Osteocyte (in vitro differentiated cells): ENCODE results near the genes CLCN6 and NPPB.

DNA sequence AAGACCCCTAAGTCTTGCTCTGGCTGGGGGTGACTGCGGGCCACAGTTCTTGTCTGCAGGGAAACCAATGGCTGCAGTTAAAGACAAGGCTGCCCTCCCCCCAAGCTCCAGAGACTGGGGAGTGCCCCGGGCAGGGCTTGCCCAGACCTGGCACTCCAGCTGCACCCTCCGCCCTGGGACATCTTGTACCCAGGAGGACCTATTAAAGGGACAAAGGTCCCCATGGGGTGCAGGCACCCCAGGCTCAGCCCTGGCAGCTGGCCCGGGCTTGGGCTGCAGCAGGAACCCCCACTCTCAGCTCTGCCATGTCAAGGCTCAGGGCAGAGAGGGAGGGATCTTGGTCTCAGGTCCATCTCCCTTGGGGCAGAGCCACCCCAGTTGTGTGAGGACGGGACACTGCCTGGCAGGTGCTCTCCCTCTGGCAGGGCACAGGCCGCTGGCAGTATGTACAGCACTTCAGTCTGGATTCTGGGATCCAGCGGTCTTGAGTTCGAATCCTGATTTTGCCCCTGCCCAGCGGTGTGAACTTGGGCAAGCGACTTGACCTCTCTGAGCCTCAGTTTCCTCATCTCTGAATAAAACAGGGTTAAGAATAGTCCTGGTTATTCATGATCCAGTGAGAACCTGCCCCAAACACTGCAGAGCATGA lies 22.3 kb upstream of the CASZ1 start:
- PRO-cap = no peak

- PRO-cap = no peak
These were observed 70.5 kb upstream of the CASZ1 start for GRCh38 chr1:10866592-10867724.

DNA sequence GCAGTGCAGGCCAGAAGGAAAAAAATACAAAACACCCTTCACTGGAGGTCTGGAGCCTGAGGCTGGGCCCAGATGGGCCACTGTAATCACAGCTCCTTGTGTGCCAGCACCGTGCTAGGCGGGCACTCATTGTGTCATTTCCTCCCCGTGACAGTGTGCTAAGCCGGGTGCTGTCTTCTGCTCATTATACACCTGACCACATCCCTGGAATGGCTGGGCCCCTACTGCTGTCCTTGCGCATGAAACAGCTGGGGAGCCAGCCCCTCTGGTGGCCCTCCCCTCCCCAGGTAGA lies 78.2 kb downstream of the C1orf127 start:
- PRO-cap = no peak

DNA sequence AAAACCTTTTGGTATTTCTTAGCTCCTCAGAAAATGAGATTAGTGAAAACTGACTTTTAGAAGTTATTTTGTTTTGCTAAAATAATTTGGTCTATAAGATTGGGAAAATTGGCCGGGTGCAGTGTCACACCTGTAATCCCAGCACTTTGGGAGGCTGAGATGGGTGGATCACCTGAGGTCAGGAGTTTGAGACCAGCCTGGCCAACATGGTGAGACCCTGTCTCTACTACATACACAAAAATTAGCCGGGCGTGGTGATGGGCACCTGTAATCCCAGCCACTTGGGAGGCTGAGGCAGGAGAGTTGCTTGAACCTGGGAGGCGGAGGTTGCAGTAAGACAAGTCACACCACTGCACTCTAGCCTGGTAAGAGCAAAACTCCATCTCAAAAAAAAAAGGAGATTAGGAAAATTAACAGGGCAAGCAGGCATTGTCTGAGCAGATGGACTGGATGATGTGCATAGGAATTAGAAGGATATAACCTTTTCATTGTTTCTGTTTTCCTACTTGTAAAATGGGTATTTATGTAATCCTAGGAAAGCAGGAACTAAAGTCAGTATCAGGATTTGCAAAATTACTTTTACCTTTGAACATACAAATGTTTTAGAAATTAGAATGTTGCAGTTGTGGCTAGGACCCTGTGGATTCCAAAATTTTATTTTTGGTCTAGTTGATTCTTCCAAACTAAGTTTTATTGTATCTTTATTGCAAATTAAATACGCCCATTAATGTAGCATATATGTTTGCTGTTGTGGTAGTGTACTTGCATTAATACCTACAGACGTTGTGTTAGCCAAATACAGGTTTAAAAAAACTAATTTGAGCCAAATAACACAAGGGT lies 15.6 kb downstream of the TARDBP start:
- PRO-cap = no peak

GRCh38 chr1:11125933-11126222 lies 26.2 kb upstream of the EXOSC10 start:
- PRO-cap = no peak

DNA sequence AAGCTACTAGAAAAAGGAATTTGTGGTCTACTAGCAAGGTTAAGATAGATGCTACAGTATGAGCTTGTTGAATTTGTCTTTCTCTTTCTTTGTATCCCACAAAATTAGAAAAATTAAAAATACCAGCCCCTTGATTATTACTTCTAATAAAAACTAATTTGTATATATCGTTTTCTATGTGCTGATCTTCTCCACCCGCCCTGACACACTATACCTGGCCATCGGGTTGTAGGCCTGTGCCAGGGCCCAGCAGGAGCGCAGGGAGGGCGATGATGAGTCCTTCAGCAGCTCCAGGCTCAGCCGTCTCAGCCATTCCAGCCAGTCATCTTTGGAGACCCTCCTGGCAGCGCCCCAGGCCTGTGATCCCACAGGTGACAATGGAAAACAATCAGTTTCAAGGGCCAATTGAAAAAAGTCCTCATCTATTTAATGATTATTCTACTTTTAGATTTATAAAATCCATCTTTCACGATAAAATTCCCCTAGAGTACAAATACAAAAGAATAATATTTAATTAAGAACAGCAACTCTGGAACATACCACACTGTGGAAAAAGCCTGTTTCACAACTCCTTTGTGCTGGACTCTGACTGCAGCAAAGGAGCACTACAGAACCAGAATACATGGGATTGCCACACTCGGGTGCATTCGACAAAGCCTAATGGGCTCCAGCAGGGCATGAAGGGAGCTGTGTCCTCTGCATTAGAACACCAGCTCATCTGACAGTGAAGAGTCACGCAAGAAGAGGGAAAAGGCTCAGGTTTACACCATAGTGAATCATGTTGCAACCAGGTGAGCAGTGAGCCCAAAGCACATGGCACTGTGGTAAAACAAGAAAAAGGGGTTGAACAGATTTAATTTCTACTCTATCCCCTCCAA lies 15.4 kb downstream of the ANGPTL7 start:
- PRO-cap = no peak

GRCh38 chr1:11806036-11806312 lies at the start of gene CLCN6:
Gene CLCN6, plus strand, starts transcription at chr1:11806191.
- PRO-cap = bidirectional peak, plus-strand start at chr1:11806241, minus-strand start at chr1:11805907

- PRO-cap = no peak
These were observed at the start of gene NPPB for GRCh38 chr1:11858664-11859314. Gene NPPB, minus strand, starts transcription at chr1:11858945.

GRCh38 chr1:11907696-11907963 lies 18.6 kb downstream of the KIAA2013 start:
- PRO-cap = no peak

- PRO-cap = no peak
These were observed 3.1 kb downstream of the KIAA2013 start for GRCh38 chr1:11922942-11923659.

- PRO-cap = no peak
These were observed 4.3 kb downstream of the MFN2 start for GRCh38 chr1:11984520-11984997.

- PRO-cap = no peak
These were observed 9.2 kb downstream of the MFN2 start for GRCh38 chr1:11989247-11990062.

- PRO-cap = no peak
These were observed 18.6 kb upstream of the TNFRSF1B start for GRCh38 chr1:12148010-12148730.

- PRO-cap = no peak
These were observed 16.1 kb downstream of the TNFRSF1B start for GRCh38 chr1:12182918-12183349.

DNA sequence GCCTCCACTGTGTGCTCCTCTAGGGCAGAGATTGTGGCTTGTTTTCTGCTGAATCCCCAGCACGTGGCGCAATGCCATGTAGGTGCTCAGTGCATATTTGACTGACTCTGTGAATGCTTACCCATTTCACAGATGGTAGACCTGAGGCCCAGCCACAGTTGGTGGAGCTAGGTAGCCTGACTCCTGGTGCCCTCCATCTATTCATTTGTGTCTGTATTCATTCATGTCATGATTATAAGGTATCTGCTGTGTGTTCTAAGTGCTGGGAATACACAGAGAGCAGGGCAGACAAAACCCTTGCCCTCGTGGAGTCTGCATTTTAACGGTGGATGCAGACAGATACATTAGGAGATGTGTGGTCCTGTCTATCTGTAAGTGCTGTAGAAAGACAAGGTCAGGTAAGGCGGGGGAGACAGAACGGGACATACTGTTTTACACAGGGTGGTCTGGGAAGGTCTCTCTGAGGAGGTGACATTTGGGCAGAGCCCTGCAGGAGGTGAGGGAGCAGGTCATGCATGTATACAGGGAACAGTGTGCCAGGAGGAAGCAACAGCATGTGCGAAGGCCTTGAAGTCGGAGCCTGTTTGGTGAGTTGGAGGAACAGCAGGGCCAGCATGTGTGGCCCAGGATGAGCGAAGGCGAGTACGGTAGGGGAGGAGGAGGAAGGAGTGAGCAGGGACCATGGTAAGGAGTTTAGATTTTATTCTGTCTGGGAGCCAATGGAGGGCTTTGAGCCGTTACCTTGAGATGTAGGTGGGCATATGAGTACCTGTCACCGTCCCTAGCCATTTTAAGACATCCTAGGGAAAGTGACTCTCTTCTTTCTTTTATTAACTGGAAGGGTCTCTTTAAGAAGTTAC lies 22.8 kb downstream of the TNFRSF1B start:
- PRO-cap = no peak

DNA sequence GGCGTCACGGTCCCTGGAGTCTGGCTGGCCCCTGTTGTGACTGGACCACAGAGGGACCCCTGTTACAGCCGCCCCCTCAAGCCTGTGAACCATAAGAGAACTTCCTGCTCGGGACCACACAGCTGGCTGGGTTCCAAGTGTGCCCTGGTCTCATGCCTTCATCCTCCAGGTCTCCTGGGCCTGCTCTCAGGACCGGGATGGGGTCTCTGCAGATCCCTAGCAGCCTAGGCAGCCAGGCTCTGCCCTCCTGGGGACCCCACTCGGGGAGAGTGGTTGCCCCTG lies 20.6 kb upstream of the VPS13D start:
- PRO-cap = no peak

DNA sequence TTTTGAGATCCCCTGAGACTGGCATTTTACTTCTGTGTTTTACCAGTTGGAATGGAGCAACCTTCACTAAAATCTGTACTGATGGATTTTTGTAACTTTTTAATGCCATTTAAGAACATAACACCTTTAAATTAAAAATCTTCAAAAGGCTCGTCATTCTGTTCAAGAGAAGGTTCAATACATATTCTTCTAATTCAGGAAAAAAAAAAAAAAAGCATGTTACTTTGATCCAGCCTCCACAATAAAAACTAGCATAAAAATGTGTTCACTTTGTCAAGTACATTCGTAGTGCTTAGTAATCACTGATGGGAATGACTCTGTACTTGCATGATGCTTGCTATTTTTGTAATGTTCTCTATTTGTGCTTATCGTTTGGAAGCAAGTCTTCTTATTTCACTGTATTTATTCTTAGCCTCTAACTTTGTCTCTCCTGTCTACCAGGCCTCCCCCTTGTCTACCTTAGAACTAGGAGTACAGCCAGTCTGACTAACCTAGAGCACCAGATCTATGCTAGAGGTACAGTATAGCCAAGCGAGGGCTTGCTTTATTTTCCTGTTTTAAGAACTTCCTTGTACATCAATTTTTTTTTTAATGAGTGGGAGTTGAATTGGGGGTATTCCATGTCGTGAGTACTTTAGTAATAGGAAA lies 108.1 kb downstream of the VPS13D start:
- PRO-cap = no peak

- PRO-cap = no peak
These were observed 167.6 kb downstream of the DHRS3 start for GRCh38 chr1:12450287-12450891.

- PRO-cap = no peak
These were observed 159.8 kb downstream of the DHRS3 start for GRCh38 chr1:12457956-12458931.

DNA sequence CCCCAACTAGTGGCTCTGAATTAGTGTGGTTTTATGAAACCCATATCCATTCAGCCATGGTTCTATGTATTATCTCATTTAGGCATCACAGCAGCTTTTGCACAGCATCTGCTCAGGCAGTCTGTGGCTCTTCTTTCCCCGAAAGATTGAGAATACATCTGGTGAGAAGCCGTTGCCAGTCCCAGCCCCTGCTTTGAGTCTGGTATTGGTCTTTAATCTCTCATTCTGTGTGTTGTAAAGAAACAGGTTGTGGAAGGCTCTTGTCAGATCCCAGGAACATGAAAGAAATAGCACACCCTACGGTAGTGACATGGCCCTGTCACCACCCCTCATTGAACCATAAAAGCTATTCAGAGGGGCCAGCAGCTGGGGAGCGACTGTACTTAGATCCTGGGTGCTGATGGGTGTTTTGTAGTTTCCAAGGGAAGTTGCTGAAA lies 145.2 kb downstream of the DHRS3 start:
- PRO-cap = no peak